Brain (tissue), 1 donor: ENCODE measurements around a stretch of chr9.

GRCh38 chr9:94806062-94807084 is 79.9 kb downstream of the AOPEP start:
- RRBS, result no CpG with 5 or more reads among the region's 5 CpGs

DNA sequence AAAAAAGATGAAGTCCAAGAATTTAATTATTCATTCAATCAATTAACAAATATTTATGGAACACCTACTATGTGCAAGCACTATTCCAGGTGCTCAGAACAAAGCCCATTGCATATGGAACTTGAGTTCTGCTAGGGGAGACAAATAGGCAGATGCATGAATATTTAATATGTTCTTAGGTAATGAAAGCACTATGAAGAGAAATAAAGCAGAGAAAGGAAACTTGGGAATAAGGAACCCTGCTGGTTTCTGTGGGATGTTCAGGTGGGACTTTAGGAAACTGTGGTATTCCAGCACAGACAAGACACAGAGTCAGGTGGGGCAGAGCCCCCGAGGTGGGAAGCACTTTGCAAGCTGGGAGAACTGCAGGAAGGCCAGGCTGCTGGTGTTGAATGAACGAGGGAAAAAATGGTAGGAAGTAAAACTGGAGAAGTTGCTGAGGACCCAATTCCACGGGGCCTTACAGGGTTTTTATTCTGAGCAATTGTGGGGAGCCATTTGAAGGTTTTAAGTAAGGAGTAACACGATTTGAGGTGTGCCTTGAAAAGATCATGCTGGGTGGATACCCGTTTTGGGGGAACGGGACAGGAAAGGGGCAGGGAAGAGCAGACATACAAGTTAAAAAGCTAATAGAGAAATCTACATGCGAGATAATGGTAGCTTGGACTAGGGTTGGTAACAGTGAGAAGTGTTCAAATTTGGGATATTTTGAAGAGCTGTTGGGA is 118.6 kb downstream of the AOPEP start:
- RRBS, result no CpG with 5 or more reads among the region's 7 CpGs

DNA sequence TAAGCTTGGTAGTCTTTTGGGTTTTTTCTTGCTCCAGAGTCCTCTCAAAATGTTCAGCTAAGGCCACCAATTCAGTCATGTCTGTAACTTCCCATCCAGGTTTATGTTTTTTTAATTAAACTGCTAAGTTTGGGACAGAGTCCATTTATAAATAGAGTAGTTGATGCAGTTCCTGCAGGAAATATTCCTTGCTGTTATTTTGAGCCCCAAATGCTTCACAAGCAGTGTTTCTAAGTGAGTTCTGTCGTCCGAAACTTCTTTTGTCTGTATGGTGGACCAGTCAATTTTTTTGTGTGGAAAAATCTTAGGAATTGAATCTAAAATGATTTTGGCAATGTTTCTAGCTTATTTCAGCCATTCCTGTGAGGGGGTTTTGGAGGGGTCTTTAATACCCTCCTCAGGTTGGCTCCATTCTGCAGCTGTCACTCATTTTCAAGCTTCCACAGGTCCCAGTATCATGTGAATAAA is 155.0 kb downstream of the AOPEP start:
- RRBS, result no CpG with 5 or more reads among the region's 2 CpGs

DNA sequence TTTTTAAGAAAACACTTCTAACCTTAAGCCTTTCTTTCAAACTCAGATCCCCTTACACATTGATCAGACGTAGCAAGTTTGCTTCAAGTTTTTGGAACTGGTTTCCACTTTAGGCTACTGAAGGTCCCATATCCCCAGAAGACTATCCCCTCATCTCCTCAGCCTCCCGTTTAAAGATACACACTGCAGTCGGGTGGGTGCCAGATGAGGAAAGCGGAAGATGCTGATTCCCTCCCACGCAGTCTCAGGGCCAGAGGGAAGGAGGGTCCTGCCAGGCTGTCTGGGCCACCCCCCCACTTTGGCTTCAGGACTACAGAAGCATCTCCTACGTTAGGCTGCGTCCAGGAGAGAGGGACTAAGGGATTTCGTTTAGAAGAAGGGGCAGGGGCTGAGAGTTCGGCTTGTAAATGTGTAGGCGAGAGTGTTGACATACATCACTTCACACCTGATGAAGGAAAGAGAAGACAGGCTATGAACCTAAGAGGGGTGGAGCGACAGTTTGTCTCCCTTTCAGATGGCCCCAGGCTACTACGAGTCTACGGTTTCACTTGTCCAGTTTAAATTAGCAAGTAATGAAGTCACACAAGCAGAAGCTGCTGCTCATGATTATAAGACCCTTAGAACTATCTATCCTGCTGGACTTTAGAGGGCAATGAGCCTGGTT is 192.8 kb downstream of the AOPEP start:
- RRBS, result no CpG with 5 or more reads among the region's 13 CpGs

- RRBS, result no CpG with 5 or more reads among the region's 7 CpGs
Observed at GRCh38 chr9:94922653-94923371, 196.3 kb downstream of the AOPEP start.

DNA sequence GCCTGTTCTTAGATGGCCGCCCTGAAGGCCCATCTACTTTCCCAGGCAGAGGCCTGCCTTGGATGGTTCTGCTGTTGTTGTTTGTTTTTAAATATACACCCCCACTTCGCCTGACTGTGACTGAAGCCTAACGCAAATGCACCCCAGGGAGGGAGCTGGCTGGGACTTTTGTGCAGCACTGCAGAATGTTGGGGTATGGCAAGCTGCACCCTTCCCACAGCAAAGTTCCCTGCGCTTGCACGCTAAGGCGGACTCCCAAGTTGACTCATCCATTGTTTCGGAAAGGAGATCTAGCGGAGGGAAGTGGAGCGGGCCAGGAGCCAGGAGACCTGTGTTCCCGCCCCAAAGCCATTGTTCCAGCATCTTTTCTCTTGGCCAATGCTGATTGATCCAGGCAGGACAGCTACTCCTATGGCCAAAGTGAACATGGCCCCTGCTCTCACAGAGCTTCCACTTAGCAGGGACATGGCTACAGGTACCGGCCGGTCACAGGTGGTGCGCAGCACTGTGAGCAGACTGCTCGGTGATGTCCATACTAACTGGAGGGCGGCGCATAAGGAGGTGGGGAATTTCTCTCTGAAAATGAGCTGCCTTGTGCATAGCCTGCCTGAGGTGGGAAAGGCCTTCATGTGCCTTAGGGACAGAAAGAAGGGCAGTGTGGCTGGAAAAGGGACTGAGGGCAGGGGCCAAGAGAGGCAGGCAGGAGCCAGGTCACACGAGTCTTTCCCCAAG is 203.0 kb downstream of the AOPEP start:
- RRBS, result no CpG with 5 or more reads among the region's 17 CpGs

- RRBS, result no CpG with 5 or more reads among the region's 3 CpGs
Observed at GRCh38 chr9:94936431-94936838, 209.9 kb downstream of the AOPEP start.

GRCh38 chr9:94966007-94966648 is 239.6 kb downstream of the AOPEP start:
- RRBS, result no CpG with 5 or more reads among the region's 3 CpGs

DNA sequence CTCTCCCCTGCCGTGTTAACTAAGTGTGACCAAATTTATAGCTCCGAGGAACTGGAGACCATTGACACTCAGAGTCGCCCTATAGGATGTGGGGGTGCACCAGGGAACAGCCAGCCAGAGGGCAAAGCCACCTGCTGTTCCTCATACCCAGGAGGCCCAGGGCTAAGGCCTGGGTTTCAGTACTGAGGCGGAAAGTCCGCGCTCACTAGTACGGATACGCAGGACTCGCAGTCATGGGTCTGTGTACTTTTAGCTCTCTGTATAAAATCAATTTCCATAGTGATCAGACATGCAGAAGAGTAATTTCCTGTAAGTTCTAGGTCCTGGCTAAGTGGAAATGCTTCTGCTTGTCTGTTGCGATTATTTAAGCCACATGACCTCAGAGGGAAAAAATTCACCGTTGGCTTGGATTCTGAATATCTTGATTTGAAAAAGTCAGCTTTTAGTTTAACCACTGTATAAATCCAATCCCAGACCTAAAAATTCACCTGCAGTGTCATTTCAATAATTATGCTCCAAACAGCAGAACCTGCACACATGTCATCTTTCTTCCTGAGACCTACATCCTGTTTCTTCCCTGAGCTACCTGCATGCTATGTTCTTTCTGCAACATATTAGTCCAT is 247.1 kb downstream of the AOPEP start:
- RRBS, result no CpG with 5 or more reads among the region's 11 CpGs

DNA sequence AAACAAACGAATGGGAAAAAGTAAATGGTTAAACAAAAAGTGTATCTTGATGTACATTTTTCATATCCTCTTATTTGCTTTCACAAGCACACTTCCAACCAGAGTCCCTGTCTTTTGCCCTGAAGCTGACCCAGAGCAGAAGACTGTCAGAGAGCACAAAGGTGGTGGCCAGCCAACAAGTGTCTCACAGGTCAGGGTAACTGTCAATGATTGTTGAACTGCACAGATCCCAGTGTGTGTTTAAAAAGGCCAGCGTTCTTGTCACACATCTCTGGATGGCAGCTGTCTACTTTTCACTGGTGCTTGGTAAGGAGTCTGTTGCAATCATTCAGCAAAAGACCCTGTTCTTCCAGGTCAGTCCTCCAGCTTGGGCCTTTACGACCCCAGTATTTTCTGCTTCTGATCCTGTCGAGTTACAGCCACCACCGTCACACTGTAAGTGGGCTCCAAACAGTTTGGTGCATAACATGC is 265.5 kb downstream of the AOPEP start:
- RRBS, result no CpG with 5 or more reads among the region's 5 CpGs

GRCh38 chr9:95018209-95019347 is 292.1 kb downstream of the AOPEP start:
- RRBS, result no CpG with 5 or more reads among the region's 17 CpGs

DNA sequence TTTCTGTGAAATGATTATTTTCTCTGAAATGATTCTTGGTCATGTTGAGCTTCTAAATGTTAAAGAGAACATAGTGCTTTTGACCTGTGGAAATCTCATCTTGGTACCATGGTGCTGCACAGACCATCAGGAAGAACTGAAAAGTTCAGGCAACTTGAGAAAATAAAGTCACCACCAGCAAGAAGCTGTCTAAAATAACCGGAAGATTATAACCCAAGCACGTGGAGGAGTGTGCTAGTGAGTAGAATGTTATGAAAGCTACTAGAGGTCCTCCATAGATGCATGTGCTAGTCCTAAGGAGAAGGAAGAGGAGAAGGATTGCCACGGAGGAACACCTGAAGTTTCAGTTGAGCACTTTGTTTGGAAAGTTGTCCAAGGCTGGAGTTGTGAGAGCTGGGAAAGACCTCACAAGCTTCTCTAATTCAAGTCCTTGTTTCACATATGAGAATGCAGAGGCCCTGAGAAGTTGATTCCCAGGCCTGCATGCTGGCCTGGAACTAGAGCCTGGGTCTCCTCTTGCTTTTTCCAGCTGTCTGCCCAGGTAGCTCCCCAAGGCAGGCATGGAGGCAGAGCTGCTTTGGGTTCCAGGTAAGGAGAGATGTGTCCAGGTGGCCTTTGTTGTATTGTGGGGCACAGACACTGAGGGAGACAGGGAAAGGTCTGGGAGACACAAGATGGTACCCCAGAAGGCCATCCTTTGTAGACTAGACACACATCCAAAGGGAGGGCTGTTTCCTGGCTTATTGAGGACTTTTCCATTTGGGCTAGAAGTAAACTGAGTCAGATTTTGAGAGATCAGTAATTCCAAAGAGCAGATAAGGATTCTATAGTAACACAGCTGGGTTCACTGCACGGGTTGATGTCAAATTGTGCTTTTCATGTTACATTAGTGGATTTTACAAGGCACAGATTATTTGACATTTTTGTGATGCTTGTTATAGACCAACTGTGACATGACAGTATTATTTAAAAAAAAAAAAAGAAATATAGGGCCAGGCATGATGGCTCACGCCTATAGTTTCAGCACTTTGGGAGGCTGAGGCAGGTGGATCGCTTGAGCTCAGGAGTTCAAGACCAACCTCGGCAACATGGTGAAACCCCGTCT is 293.5 kb downstream of the AOPEP start:
- RRBS, result no CpG with 5 or more reads among the region's 8 CpGs

DNA sequence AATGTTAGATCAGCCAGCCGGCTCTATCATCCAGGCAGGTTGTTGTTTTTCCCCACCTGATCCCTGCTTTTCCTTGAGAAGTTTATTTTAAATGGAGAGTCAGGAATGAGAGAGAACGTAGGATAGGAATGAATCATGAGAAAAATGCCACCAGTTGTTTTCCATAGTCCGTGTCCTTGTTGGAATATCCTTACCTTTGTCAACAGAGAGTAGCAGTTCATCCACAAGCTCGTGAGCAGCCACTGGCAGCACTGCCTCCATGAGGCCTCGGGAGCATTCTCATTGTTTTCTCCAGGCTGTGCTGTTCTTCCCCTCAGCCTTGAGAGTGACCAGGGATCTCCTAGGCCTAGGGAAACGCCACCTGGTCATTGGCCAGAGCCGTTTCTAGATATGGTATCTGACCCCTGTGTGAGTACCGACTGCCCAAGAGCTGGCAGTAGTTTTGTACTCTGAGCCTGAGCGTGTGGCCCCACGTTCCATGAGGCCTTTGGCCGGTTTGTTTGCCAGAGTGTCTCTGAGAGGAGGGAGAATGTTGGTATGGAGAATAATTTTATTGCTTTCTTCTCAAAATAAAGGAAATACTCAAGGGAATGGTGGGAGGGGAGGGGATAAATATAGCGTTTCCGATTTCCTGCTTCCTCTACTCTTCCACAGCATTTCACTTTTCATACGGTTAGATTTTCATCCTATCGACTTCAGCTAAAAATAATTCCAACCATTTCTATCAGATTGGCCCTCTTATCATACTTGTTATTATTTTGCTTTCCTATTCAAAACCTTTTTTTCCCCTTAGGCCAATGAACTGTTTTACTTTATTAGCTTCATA is 293.2 kb downstream of the FANCC start:
- RRBS, result no CpG with 5 or more reads among the region's 15 CpGs

DNA sequence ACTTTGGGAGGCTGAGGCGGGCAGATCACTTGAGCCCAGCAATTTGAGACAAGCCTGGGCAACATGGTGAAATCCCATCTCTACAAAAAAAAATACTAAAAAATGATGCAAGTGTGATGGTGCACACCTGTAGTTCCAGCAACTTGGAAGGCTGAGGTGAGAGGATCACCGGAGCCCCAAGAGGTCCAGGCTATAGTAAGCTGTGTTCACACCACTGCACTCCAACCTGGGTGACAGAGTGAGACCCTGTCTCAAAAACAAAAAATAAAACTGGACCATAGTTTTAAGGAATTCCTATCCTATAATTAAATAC is 278.2 kb downstream of the FANCC start:
- RRBS, result no CpG with 5 or more reads among the region's 2 CpGs

GRCh38 chr9:95063623-95064286 is 253.8 kb downstream of the FANCC start:
- RRBS, result no CpG with 5 or more reads among the region's 12 CpGs

GRCh38 chr9:95074269-95075196 is 243.0 kb downstream of the FANCC start:
- RRBS, result 52% methylated on average over 4 of the region's 17 CpGs

DNA sequence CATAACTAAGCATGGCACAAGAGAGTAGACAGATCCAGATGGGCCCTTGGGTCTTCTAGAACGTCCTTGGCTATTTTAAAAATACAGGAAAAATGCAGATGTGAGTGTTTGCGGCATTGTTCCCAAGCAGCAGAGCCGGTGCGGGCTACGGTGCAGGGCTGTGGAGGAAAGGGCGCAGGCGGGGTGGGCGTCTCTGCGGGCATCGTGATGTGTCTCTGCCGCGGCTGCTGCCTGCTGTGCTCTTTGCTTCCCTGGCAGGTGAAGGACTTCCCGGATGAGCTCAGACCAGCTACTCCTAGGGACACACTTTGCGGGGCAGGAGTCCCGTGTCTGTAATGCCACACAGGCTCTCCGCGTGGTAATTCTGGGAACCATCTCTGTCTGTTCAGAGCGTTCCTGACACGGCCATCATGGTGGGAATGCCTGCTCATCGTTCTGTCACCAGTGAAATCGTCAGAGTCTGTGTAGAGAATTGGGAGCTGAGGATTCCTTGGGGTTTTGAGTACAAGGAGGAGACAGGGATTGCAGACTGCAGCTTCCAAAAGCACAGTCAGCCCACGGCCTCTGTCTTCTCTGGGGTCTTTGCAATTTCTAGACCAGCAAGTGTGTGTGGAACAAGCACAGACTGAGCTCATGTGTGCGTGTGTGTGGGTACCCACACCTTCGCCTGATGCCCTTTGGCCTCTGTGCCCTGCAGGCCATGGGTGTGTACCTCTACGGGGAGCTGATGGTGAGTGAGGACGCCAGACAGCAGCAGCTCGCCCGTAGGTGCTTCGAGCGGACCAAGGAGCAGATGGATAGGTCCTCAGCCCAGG is 235.4 kb downstream of the FANCC start:
- RRBS, result no CpG with 5 or more reads among the region's 30 CpGs

- RRBS, result no CpG with 5 or more reads among the region's 5 CpGs
Observed at GRCh38 chr9:95105354-95105992, 212.0 kb downstream of the FANCC start.

GRCh38 chr9:95108017-95108681 is 209.4 kb downstream of the FANCC start:
- RRBS, result no CpG with 5 or more reads among the region's 15 CpGs

GRCh38 chr9:95127004-95127272 is 190.6 kb downstream of the FANCC start:
- RRBS, result no CpG with 5 or more reads among the region's 5 CpGs